ENCODE measurements around a stretch of chr15.

GRCh38 chr15:42401467-42401986 lies 42.2 kb downstream of the CAPN3 start:
- PRO-cap, 8 experiments = no peak in any of the 8 experiments

- PRO-cap, 8 experiments = no peak in any of the 8 experiments
Observed at GRCh38 chr15:42450188-42450664, 40.7 kb downstream of the ZNF106 start.

- PRO-cap, 8 experiments = peak in 4 of 8 experiments; most common plus-strand start chr15:42548108 (in 3); most common minus-strand start chr15:42547834 (in 2)
Observed at GRCh38 chr15:42547727-42548678, 590 bp downstream of the LRRC57 start.

GRCh38 chr15:42608709-42609252 lies 33.4 kb downstream of the STARD9 start:
- PRO-cap, 8 experiments = peak in 1 of 8 experiments; most common plus-strand start chr15:42609001 (in 1)

DNA sequence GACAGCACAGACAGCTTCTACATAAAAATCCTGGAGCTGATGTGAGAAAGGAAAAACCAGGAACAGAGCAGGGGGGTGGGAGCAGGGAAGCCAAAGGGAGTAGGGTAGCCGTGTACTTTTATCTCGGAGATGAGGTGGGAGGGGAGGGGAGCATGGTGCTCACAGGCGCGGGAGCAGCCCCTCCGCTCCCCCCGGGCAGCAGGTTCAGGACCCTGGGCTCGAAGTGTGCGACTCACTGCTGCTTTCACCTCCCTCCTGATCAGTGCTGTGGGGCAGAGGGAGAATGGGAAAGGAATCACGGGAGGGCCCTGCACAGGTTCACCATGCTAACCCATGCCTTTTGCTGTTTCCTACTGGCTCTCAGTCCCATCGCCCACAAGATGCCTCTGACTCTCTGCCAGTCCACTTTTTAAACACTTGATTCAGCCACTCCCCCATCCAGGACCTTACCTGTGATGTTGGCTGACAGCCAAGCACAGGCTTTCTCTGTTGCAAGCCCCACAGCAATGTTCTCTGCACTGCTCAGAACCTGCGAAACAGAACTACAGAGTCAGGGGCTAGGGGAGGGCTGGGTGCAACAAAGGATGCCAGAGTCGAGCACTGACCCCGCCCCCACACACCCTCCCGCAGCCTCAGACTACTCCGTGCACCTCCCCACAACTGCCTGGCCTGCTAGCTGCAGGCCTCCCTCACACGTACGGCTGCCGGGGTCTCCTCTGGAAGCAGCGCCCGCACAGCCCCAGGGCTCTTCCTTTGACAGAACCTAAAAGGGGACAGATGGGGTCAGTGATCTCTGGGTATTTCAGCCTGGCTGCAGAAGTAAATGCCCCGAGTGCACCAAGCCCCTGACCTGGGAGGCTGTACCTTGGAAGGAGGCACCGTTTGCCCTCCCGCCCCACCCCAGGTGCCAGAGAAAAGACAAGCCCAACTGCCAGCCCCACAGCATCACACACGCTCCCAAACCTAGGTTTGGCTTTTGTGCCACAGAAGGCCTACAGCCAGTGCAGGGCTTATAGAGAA lies 9.1 kb downstream of the CDAN1 start:
- PRO-cap, 8 experiments = no peak in any of the 8 experiments

DNA sequence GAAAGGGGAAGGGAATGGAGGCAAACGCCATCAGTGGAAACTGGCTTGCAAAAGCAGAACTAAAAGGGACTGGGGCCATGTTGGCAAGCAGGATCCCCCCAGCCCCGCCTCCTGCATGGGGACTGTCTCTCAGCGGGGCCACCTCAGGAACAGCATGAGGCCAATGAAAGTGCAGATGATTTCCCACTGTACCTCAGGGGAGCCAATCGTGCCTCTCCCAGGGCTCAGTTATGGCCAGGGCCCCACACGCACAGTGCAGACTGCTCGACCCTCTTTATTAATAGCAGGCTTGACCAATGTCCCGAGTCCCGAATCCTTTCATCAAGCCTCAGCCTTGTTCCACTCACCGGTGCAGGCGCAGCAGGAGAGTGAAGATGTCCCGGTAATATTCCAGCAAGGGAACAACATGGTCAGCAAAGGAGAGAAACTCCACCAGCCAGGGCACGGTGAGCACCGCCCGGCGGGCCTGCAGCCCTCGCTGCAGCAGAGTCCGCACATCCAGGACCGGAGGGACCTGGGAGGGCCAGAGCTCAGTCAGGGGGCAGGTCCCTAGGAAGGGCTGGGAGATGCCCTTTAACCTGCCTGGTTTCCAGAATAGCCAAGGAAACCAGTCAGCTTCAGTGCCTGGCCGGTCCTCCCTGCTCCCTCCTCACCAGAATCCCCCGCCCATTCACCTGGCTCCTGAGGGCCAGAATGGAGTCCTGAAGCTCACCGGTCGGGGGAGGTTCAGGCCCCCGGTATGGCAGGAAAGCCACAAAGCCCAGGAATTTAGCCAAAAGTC lies 6.5 kb downstream of the CDAN1 start:
- PRO-cap, 8 experiments = no peak in any of the 8 experiments

GRCh38 chr15:42872352-42872885 lies 48.2 kb downstream of the TTBK2 start:
- PRO-cap, 8 experiments = no peak in any of the 8 experiments

DNA sequence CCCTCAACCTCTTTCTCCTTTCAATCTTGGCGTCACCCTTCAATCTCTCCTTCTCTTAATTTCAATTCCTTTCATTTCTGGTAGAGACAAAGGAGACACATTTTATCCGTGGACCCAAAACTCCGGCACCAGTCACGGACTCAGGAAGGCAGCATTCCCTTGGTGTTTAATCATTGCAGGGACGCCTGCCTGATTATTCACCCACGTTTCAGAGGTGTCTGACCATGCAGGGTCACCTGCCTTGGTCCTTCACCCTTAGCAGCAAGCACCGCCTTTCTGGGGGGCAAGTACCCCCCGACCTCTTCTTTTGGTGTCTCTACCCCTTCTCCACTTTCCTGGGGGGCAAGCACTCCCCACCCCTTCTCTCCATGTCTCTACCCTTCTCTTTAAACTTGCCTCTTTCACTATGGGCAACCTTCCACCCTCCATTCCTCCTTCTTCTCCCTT lies 35.2 kb downstream of the TTBK2 start:
- PRO-cap, 8 experiments = no peak in any of the 8 experiments

DNA sequence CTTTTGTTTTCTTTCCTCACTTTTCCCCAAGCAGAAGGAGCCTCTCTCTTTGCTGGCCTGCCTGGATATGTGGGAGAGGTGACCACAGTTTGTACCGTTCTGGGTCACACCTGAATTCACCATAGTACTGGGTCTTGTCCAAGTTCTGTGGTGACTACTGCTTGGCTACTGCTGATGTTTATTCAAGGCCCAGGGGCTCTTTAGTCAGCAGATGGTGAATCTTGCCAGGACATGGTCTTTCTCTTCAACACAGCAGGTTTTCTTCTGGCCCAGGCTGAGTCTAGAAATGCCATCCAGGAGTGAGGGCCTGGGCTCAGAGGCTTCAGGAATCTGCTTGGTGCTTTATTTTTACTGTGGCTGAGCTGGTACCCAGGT lies 17.0 kb upstream of the CCNDBP1 start:
- PRO-cap, 8 experiments = no peak in any of the 8 experiments

DNA sequence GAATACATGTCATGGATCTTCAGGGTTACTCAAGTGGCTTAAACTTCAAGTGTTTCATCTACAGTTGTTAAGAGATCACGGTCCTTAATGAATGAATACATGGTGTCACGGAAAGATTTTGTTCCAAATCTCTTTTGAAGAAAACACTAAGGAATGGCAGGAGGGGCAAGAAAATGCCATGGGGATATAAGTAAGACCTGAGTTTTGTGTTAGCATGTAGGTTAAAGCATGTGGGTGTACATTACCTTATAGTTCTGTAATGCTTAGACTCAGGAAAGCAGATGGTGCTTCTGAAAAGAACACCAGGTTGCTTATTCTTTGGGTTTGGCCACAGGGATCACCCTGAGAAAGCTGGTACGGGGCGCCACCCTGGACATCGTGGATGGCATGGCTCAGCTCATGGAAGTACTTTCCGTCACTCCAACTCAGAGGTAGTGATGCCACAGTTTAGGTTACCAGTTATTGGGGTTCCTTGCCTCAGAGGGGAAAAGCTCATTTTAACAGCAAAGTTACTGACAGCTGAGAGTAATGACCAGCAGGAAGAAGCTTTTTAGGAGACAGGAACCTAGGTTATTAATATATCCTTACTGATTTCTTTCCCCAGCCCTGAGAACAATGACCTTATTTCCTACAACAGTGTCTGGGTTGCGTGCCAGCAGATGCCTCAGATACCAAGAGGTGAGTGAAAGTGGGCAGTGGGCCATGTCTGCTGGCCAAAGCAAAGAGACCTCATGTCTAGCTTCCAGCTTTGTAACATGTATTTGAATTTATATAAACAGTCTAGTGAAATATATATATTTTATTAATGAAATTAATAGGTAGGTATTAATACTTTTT lies 4.7 kb downstream of the CCNDBP1 start:
- PRO-cap, 8 experiments = peak in 1 of 8 experiments; most common plus-strand start position 343 of the sequence (in 1)

DNA sequence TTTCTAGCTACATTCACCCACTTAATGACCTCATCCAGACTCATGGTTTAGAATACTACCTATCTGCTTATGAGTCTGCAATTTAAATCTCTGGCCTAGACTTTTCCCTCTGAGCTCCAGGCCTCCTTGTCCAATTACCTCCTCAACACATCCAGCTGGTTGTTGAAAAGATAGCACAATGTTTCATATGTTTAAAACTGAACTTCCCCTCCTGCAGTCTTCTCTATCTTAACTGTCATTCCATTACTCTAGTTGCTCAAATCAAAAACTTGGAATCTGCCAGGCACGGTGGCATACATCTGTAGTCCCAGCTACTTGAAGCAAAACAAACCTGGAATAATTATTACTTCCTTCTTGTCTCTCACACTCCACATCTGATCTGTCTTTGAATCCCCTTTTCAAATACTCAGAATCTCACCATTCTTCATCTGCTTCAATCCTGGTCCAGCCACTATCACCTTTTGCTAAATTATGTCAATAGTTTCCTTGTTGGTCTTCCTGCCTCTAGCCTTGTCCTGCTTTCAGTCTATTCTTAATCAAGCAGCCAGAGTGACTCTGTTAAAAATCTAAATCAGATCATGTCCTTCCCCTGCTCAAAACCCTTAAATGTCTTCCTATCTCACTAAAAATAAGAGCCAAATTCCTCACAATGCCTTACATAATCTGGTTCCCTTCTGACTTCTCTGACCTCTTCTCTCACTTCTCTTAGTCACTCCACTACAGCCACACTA lies 8.9 kb downstream of the TP53BP1 start:
- PRO-cap, 8 experiments = no peak in any of the 8 experiments

DNA sequence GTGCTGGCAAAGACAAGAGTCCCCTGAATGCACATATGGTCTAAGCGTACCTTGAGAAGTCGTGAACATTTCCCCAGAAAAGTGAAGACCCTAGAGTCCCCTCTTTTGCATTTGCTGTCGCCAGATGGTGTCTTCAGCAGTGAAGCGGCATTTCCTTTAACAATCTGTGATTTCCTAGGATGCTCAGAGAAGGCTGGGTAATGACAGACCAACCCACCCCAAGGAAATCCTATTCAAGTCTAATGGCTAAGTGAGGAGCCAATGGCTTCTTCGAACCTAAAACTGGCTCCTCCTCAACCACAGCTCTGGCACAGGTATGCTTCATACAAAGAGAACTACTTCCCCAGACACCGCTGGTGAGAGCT lies 16.7 kb downstream of the MAP1A start:
- PRO-cap, 8 experiments = no peak in any of the 8 experiments

- PRO-cap, 8 experiments = no peak in any of the 8 experiments
Observed at GRCh38 chr15:43766613-43766987, 10.2 kb downstream of the ELL3 start.

- PRO-cap, 8 experiments = no peak in any of the 8 experiments
Observed at GRCh38 chr15:43877180-43877947, 50.6 kb downstream of the WDR76 start.

DNA sequence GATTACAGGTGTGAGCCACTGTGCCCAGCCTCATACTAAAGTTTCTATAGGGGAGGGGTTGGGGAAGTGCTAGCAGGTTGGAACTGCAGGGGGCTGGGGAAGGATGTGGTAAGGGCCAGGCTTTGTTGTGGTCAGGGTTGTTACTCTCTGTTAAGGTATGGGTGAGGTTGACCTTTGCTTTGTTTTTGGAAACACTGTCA lies 150.2 kb downstream of the WDR76 start:
- PRO-cap, 8 experiments = no peak in any of the 8 experiments

DNA sequence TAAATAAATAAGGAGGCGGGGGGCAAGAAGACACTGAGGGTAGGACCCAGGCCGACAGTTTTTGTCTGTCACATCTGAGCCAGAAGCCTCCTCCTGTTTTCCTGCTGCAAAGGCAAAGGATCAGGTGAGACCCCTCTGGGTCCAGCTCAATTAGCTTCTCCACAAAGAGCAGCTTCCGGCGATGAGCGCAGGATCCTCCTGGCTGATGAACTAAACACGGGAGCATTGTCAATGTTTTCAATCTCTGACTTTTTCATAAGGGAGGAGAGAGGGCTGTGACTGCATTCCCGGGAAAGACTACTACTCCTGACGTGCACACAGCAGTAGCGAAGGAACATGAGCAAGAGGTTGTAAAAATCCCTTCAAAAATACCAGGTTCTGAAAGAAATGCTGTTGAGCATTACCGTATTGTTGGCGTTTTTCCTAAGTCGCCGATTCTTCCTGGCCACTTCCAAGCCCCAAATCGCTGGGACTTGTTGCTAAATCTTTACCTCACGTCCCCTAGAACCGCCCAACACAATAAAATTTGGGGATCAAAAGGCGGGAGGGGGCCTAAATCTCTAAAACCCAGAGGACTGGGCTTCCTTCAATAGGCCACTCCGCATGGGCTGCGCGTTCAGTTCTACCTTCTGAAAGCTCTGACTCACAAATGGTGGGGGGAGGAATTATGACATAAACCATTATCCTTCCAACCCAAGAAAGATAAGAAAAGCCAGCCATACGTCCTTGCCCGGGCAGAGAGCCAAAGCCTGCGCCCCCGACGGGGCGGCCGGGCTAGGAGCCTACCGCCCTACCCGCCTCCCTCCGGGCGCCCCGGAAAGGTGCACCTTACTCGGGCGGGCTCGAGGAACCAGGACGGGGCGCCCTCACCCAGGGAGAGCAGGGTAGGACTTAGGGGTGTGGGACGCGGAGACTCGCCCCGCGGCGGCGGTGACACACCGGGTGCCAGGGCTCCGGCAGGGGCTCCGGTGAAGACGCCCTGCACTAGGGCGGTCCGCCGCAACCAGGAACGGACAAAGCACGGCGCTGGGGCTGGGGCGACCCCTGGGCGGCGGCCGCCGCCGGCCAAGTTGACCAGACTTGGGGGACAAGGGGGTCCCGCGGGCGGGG lies 893 bp downstream of the FRMD5 start:
- PRO-cap, 8 experiments = no peak in any of the 8 experiments

DNA sequence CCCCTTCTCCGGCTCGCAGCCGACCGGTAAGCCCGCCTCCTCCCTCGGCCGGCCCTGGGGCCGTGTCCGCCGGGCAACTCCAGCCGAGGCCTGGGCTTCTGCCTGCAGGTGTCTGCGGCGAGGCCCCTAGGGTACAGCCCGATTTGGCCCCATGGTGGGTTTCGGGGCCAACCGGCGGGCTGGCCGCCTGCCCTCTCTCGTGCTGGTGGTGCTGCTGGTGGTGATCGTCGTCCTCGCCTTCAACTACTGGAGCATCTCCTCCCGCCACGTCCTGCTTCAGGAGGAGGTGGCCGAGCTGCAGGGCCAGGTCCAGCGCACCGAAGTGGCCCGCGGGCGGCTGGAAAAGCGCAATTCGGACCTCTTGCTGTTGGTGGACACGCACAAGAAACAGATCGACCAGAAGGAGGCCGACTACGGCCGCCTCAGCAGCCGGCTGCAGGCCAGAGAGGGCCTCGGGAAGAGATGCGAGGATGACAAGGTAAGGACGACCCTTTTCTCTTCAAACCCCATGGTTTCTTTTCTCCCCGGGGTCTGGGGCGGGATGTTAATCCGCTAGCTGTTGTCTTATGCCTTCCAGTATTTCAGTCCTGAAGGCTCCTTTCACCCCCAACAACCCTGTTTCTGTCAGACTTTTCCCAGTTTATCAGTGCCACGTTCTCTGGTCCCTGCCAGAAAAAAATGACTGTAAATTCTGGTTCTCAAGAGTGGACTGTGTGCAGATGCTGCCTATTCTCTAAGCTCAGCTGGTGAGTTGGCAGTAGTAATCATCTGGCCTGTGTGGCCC lies 552 bp downstream of the GOLM2 start:
- PRO-cap, 8 experiments = peak in 5 of 8 experiments; most common plus-strand start position 82 of the sequence (in 5); most common minus-strand start position 63 of the sequence (in 1)

DNA sequence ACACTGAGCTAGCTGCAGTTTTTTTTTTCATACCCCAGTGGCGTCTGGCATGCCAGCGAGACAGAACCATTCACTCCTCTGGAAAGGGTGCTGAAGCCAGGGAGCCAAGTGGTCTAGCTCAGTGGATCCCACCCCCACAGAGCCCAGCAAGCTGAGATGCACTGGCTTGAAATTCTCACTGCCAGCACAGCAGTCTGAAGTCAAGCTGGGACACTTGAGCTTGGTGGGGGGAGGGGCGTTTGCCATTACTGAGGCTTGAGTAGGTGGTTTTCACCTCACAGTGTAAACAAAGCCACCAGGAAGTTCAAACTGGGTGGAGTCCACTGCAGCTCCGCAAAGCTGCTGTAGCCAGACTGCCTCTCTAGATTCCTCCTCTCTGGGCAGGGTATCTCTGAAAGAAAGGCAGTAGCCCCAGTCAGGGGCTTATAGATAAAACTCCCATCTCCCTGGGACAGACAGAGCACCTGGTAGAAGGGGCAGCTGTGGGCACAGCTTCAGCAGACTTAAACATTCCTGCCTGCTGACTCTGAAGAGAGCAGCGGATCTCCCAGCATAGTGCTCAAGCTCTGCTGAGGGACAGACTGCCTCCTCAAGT lies 19.8 kb upstream of the SPG11 start:
- PRO-cap, 8 experiments = peak in 2 of 8 experiments; most common plus-strand start position 323 of the sequence (in 1); most common minus-strand start position 163 of the sequence (in 2)

DNA sequence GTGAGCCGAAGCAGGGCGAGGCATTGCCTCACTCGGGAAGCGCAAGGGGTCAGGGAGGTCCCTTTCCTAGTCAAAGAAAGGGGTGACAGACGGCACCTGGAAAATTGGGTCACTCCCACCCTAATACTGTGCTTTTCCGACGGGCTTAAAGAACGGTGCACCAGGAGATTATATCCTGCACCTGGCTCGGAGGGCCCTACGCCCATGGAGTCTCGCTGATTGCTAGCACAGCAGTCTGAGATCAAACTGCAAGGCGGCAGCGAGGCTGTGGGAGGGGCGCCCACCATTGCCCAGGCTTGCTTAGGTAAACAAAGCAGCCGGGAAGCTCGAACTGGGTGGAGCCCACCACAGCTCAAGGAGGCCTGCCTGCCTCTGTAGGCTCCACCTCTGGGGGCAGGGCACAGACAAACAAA lies 3.1 kb downstream of the TRIM69 start:
- PRO-cap, 8 experiments = no peak in any of the 8 experiments

DNA sequence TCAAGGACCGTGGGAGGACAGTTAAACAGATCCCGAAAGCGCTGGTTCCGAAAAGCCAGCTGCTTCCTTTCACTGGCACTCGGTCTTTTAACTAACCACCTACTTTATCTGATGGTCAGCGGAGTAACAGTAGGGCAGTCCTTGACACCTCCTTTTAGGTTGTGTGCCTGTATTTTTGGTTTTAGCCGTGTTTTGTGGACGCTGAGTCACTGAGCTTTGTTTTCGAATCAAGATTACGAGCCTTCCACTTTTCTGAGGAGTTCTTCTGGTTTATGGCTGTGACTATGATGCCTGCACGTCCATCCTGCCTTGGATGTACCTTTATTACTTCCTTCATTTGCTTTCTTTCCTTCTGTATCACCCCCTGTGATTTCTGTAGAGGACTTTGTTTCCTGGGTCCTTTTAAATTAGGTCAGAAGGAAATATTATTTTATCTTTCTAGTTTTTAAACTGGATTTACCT lies 31.5 kb downstream of the DUOX2 start:
- PRO-cap, 8 experiments = peak in 1 of 8 experiments; most common plus-strand start position 247 of the sequence (in 1); most common minus-strand start position 61 of the sequence (in 1)